Brain (tissue), 1 donor: ENCODE measurements around a stretch of chr4.

GRCh38 chr4:52735-53127 is 390 bp upstream of the ZNF595 start:
- RRBS: no CpG with 5 or more reads among the region's 14 CpGs

DNA sequence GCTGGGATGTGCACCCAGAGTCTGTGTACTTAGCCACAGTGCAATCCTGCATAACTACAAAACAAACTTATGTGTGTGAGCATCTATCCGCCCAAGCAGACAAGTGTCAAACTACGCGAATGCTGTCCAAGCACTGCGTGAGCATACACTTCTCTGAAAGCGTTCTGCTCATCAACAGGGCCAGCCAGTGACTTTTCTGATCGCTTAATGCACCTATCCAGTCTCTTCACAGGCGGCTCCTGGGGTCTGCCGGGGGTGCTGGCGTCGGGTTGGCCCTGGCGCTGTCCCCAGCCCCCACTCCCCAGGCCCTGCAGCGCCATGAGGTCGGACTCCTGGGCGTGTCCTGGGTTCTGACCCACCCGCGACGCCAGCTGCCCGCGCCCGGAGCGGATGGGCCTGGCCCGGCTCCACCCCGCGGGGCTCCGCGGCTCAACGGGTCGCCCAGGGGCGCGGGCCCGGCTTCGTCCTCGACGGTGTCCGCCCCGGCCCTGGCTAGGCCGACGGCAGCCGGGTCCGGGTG is 1.4 kb upstream of the ZNF141 start:
- RRBS: 2% methylated on average over 11 of the region's 40 CpGs

DNA sequence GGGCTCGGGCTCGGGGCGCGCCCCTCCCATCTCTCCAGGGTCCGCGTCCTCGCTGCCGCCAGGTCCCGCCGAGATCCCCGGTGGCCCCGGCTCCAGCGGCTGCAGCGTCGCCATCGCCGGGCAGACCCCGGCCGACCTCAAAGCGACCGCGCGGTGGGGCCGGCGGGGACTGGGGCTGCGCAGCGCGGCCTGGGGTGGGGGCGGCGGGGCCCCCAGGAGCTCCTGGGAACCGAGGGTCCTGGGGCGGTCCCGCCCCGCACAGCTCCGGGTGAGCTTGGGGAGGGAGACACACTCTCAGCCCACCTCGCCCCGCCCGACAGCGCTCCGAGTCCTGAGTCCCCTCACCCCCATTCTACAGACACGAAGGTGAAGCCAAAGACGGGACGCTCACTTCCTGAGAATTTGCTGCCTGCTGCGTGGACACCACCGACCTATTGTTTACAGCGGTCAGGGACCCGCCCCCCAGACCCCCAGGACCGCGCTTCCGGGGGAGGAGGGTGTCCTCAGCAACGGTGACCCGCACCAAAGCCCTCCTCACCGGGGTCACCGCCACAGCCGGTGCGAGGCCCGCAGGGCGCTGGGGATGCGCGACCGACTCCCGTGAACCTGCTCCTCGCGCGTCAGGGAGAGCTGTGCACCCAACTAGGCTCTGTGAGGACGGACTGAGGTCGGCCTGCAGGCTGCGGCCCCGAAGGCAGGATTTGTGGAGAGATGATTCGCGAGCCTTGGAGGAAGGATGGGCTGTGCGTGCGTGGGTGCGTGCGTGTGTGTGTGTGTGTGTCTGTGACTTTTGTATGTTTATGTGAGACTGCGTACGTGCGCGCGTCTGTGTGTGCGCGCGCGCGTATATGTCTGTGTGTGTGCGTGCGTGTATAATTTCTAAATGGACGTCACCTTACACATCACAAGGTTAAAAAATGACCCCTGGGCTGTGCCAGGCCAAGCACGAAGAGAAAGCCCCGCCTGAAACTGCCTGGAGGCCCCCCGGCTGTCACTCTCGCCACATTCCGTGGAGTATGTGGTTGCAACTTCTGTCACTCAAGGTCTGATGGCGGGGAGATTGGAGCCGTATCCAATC is 614 bp upstream of the ZNF141 start:
- RRBS: 2% methylated on average over 23 of the region's 95 CpGs

- RRBS: no CpG with 5 or more reads among the region's 8 CpGs
Measured at GRCh38 chr4:442067-442935, 56.7 kb downstream of the ZNF721 start.

DNA sequence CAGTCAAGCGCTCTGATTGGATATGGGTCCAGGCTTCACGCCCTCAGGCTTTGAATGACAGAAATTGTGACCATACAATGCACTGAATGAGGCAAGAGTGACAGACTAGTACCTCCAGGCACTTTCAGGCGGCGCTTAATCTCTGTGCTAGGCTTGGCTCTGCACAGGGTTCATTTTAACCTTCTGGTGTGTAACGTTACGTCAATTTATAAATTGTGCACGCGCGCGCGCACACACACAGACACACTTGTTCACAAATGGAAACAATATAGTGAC is 24.8 kb downstream of the ZNF721 start:
- RRBS: no CpG with 5 or more reads among the region's 11 CpGs

- RRBS: 91% methylated on average over 4 of the region's 33 CpGs
Measured at GRCh38 chr4:753977-754921, 48.6 kb downstream of the PCGF3 start.

DNA sequence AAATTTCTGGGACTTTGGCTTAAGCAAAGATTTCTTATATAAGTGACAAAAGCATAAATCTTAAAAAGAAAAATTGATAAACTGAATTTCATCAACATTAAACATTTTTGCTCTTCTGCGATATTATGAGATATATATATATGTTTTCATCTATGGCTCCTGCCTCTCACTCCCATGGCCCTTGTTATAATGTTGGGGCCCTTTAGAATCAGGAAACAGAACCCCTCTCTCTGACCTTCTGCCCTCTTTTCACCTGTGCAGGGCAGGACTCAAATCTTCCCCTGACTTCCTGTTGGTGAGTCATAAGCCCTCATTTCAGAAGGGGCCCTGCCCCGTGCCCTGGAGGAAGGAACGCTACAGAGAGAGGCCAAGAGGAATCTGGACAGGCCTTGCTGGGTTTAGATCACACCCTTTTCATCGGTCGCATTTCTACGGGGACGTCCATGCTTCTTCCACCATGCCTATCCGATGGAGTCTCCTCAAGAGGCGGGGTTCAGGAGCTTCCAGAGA is 27.0 kb downstream of the CPLX1 start:
- RRBS: no CpG with 5 or more reads among the region's 9 CpGs

GRCh38 chr4:864953-865309 is 39.0 kb upstream of the CPLX1 start:
- RRBS: no CpG with 5 or more reads among the region's 12 CpGs

DNA sequence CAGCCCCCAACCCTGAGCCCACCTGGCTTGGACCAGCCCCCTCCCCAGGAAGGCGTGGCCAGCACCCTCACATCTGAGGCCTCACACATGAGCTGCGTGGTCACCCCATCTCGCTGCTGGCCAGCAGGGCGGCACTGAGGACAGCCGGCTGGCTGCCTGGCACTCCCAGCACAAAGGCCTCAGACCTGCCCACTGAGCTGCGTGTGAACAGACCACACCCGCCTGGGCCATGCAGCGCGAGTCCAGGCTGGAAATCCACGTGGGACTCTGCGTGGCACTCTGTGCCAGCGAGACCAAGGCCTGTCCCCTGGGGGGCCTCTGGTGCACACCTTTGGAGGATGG is 10.0 kb downstream of the DGKQ start:
- RRBS: no CpG with 5 or more reads among the region's 12 CpGs

- RRBS: 94% methylated on average over 11 of the region's 35 CpGs
Measured at GRCh38 chr4:991645-992411, 1.4 kb downstream of the SLC26A1 start.

DNA sequence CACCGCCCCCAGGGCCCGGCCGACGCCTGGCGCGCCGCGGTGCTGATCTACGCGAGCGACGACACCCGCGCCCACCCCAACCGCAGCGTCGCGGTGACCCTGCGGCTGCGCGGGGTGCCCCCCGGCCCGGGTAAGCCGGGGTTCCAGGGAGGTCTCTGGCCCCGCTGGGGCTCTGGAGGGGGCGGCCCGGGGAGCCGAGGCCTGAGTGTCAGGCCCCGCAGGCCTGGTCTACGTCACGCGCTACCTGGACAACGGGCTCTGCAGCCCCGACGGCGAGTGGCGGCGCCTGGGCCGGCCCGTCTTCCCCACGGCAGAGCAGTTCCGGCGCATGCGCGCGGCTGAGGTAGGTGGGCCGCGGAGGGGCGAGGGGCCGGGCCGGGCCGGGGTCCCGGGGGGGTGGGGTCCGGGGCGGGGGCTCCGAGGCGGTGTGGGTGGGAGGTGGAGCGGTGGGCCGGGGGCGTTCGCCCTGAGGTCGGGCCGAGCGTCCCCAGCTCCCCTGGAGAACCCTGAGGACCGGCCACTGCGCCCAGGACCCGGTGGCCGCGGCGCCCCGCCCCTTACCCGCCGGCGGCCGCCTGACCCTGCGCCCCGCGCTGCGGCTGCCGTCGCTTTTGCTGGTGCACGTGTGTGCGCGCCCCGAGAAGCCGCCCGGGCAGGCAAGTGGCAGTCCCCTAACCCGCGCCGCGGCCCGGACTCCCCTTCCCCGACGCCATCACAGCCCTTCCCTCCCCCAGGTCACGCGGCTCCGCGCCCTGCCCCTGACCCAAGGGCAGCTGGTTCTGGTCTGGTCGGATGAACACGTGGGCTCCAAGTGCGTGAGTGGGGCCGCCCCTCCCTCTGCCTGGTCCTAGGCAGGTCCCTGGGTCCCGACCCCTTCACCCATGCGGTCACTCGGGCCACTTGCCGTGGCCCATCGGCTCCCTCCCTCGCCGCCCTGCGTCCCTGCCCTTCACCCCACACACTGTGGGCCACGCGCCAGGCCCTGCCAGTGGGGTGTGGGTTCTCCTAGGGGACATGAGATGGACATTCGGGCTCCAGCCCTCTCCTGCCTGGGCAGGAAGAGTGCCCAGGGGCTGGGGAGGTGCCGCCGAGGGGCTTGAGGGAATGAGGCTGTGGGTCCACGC is 8.2 kb upstream of the FGFRL1 start:
- RRBS: 8% methylated on average over 53 of the region's 116 CpGs

GRCh38 chr4:1009363-1009815 is 2.0 kb upstream of the FGFRL1 start:
- RRBS: 1% methylated on average over 10 of the region's 54 CpGs

- RRBS: no CpG with 5 or more reads among the region's 35 CpGs
Measured at GRCh38 chr4:1014316-1015145, 3.1 kb downstream of the FGFRL1 start.

GRCh38 chr4:1040090-1040527 is 28.7 kb downstream of the FGFRL1 start:
- RRBS: no CpG with 5 or more reads among the region's 14 CpGs

DNA sequence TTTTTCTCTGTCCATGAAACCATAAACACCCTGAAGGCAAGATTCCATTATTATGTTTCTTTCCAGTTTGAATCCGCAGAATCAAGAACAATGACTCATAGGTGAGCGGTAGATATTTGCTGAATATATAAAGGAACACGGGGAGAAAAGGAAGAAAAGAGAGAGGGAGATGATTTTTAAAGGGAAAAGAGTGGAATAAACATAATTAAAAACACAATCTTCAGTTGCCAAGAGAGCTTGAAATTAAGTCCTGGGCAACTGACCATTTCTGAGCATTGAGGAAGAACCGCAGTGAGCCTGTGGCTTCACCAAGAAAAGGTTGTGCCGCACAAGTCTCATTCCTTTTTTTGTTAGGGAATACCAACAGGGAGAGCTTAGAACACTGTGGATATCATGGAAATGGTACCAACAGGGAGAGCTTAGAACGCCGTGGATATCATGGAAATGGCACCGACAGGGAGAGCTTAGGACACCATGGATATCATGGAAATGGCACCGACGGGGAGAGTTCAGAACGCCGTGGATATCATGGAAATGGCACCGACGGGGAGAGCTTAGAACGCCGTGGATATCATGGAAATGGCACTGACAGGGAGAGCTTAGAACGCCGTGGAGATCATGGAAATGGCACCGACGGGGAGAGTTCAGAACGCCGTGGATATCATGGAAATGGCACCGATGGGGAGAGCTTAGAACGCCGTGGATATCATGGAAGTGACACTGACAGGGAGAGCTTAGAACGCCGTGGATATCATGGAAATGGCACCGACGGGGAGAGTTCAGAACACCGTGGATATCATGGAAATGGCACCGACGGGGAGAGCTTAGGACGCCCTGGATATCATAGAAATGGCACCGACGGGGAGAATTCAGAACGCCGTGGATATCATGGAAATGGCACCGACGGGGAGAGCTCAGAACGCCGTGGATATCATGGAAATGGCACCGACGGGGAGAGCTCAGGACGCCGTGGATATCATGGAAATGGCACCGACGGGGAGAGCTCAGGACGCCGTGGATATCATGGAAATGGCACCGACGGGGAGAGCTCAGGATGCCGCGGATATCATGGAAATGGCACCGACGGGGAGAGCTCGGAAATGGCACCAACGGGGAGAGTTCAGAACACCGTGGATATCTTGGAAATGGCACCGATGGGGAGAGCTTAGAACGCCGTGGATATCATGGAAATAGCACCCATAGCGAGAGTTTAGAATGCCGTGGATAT is 28.3 kb downstream of the SPON2 start:
- RRBS: no CpG with 5 or more reads among the region's 63 CpGs

DNA sequence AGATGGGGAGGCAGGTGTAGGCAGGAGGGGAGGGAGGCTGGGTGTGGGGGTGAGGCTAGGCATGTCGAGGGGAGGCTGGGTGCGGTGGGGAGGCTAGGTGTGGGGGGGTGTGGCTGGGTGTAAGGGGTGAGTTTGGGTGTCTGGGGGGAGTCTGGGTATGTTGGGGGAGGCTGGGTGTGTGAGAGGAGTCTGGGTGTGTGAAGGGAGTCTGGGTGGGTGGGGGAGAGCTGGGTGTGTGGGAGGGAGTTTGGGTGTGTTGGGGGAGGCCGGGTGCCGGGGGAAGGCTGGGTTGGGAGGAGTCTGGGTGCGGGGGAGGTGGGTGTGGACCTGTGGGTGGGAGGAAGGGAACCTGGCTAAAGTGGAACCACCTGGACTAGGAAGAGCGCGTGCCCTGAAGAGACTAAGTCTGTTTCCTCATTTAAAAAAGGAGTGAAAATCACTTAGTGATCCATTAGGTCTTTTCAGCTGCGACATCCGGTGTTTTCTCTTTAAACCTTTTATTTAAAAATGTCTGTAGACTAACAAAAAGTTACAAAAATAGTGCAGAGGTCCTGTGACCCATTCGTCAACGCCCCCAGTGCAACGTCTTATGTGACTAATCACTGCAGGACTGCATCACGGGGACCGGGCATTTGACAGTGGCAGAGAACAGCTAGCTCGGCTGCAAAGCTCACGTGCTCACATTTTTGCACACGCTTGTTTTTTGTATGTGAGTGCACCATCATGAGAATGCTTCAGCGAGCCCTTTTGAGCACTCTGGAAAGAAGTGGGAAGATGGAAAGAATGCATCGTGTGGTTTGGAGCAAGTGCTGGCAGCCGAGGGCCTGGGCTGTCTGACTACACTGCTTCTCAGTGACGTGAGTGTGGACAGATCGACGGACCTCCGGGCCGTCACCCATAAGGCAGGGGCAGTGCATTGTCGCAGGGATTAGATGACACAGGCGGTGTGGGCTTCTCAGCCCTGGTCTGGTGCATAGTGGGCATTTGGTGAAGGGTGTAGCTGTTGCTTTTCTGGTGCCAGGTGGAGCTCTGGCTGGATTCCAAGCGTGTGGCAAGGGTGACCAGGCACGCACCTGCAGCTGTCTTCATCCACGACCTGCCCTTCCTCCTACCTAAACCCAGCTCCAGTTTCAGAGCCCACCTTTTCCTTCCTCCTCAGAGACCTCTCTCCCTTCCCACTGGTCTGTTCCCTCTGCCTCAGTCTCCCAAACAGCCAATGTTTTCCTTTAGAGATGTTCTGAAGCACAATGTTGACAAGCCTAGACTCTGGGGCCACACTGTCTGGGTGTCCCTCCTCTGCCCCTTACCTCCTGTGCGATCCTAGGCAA is 17.9 kb downstream of the SPON2 start:
- RRBS: no CpG with 5 or more reads among the region's 31 CpGs

DNA sequence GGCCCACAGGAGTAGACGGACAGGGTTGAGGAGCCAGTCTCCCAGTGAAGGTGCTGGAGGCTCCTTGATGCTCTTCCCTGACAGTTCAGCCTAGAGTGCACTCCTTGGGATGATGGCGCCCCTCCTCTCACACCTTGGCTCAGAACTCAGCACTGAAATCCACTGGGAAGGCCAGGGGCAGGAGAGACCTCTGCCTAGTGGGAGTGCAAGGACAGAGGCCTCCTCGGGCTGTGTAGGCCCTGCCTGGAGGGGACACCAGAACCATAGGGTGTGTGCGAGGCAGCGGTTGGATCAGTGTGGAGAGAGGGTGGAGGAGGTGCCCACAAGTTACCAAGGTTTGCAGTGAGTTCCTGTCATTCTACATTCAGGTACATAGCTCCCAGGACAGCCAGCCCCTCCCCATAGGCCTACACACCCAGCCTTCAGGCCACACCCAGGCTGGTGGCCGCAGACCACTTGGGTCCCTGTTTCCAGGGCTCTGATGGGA is 19.2 kb upstream of the SPON2 start:
- RRBS: no CpG with 5 or more reads among the region's 6 CpGs

DNA sequence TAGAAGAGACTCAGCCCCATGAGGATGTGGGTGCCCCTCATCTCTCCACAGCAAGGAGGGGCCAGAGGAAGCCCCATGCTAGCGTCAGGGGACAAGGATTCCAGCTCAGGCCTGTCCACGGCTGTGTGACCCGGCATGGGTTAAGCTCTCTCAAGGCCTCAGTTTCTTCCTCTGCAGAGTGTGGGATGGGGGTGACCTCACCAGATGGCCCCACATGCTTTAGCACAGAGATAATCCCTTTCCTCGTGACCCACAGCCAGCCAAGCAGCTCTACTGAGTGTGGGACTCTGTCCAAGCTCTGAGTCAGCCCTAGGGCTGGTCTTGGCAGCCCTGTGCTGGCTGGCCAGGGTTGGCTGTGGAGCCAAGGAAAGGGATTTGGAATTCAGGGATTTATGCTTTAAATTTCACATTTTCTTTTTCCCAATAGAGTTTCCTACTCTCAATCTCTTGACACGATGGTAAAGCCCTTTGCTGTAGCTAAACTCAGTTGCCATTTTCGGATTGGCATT is 19.7 kb upstream of the SPON2 start:
- RRBS: no CpG with 5 or more reads among the region's 6 CpGs

DNA sequence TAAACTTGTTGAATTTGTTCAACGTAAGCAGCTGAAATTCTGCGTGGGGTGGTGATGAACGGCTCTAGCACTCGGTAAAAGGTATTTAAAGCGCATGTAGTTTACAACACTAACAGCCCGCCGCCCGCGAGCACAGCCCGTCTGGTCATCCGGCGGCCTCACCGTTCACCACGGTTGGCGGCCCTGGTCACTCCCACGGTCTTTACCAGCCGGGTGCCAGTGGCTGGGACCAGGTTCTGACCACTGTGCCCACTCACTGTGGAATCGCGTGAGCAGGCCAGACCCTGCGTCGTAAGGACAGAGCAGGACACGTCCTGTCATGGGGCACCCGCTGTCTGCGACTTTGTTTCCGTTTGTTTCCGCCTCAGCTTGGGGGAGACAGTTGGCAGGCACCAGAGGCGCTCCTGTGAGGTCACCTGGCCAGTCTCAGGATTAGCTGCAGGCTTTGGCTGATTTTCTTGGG is 36.7 kb upstream of the SPON2 start:
- RRBS: 24% methylated on average over 7 of the region's 27 CpGs

GRCh38 chr4:1209718-1210406 is 37.5 kb upstream of the SPON2 start:
- RRBS: 16% methylated on average over 6 of the region's 20 CpGs